ENCODE results near the gene EID3.

- PRO-cap, 2 experiments, result no peak in any of the 2 experiments
- RAMPAGE, long total RNA, 5 experiments, result no peak in any of the 5 experiments
Measured at GRCh38 chr12:104280586-104280992, 22.9 kb upstream of the EID3 start.

- PRO-cap, 2 experiments, result peak in 2 of 2 experiments; most common plus-strand start chr12:104287342 (in 2); most common minus-strand start chr12:104287304 (in 2)
- RAMPAGE, long total RNA, 5 experiments, result start-site peak on the plus strand in 4 of 5 experiments, at chr12:104286964-104287322 at its widest, 38 to 715 reads per replicate
Measured at GRCh38 chr12:104286459-104287568, 16.7 kb upstream of the EID3 start.

DNA sequence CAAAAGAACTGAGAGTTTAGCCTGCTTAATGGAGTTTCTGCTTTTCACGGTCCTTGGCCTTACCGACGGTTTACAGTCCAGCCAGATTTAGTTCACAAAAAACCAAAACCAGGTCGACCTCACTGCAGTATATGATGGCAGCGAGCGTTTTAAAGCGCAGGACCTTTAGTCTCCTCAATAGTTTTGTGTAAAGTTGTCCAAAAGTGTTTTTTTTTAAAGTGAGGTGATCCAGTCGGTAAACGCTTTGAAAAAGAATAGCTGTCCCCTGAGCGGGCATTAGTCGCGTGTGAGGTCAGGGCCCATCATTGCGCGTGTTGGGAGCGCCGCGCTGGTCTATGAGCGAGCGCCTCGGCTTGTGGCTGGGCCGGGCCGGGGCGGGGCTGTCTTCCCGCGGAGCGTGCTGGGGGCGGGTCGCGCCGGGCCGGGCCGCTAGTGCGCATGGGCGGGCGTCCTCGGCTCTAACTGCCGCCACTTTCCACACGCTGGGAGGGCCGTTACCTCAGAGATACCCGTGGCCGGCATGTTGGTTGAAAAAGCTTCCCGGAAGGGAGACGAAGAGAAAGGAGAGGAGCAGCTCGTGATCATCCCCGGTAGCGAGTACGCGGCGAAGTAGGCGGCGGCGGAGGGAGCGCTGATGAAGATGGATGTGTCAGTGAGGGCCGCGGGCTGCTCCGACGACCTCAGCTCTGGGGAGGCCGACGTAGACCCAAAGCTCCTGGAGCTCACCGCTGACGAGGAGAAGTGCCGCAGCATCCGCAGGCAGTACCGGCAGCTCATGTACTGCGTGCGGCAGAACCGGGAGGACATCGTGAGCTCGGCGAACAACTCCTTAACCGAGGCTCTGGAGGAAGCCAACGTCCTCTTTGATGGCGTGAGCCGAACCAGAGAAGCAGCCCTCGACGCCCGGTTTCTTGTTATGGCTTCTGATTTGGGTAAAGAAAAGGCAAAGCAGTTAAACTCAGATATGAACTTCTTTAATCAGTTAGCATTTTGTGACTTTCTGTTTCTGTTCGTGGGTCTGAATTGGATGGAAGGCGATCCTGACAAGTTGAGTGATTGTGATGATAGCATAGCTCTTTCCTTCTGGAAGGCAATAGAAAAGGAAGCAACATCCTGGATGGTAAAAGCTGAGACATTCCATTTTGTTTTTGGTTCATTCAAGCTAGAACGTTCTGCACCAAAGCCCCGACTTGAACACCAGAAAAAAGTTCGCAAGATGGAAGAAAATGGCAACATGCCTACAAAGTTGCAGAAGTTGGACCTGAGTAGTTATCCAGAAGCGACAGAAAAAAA, at the start of gene EID3:
EID3 (plus strand) TSS at position 439 of the 1,293 bp plus-strand sequence.
- PRO-cap, 2 experiments, result peak in 2 of 2 experiments; most common plus-strand start position 439 of the sequence (in 1); most common minus-strand start position 355 of the sequence (in 2)
- RAMPAGE, long total RNA, 5 experiments, result no peak in any of the 5 experiments

DNA sequence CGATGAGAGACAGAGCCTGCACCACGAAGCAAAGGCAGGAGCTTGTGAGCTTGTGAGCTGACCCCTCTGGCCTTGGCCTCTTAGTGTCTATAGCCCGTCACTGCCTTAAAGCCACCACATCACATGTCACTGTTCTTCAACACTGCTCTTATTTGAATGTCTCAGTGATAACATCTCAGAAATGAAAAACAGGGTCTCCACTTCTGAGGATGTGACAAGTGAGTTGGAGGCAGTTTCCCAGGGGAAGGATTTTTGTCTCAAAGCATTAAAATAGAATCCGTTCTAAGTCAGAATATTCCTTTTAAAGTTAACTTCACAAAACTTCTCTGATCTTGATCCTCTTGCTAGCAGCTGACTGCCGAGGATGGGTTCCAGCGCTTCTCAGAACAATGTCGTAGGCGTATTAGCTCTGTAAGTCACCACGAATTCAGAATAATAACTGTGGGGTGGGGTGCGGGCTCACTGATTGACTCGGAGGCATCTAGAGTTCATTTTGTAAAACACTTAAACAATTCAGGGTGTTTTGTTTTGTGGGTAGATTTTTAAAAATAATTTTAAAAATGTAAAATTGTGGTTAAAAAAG, 37.6 kb downstream of the CHST11 start:
- PRO-cap, 2 experiments, result no peak in any of the 2 experiments
- RAMPAGE, long total RNA, 5 experiments, result no peak in any of the 5 experiments

DNA sequence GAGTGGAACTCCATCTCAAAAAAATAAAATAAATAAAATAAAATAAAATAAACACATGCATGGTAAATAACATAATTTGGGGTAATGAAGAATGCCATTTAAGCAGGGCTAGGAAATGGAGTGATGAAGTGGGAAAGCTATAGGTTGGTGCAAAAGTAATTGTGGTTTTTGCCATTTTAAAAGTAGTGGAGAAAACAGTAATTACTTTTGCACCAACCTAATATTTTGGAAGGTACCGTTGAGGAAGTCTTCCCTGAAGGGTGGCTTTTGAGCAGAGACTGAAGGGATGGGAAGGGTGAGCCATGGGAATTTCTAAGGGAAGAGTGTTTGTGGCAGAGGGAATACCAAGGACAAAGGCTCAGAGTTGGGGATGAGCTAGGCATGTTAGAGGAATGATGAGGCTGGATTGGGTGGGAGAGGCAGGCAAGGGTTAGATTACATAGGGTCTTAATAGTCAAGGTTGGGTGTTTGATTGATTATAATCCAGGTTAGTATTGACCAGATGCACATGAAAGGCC, 103.0 kb downstream of the CHST11 start:
- PRO-cap, 2 experiments, result no peak in any of the 2 experiments
- RAMPAGE, long total RNA, 5 experiments, result no peak in any of the 5 experiments

GRCh38 chr12:104578362-104578942, 121.7 kb downstream of the CHST11 start:
- PRO-cap, 2 experiments, result no peak in any of the 2 experiments
- RAMPAGE, long total RNA, 5 experiments, result no peak in any of the 5 experiments

DNA sequence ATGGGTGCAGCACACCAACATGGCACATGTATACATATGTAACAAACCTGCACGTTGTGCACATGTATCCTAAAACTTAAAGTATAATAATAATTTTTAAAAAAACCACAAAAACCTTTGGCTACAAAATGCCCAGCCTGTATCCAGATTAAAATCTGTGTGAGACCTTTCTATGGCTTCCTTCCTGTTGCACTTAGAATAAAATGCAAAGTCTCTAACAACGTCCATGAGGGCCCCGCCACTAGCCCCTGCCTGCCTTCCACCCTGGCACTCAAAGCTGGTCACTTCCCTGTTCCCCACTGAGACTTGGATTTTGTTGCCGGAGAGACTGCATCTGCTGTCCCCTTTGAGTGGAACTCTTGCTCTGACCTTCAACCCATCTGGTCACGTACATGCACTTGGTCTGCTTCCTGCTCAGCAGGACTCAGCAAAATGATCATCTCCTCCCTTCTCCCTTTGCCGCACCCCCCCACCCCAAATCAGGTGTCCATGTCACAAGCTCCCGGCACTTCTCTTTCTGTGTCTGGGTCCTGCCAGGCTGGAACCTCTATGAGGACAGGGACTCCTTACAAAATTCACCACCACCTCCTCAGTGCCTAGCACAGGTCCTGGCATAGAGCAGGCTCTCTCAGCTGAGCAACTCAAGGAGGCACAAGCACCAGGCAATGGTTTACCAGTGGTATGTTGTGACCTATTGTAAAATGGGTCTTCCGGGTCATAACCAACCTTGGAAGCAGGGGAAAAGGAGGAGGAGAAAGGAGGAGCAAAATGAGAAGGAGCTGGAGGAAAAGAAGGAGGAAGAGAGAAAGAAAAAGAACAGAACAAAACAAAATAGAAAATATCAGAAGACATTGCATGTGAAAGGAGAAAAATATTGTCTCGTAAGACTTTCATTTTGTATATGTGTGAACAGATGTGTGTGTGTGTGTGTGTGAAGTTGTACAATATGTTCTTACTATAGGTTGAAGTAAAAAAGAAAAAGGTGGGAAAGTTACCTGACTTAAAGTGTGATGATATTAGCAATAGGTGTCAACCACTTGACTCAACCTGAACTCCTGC, 181.0 kb downstream of the CHST11 start:
- PRO-cap, 2 experiments, result no peak in any of the 2 experiments
- RAMPAGE, long total RNA, 5 experiments, result no peak in any of the 5 experiments

GRCh38 chr12:104756694-104757486, 201.2 kb downstream of the SLC41A2 start:
- PRO-cap, 2 experiments, result no peak in any of the 2 experiments
- RAMPAGE, long total RNA, 5 experiments, result no peak in any of the 5 experiments

DNA sequence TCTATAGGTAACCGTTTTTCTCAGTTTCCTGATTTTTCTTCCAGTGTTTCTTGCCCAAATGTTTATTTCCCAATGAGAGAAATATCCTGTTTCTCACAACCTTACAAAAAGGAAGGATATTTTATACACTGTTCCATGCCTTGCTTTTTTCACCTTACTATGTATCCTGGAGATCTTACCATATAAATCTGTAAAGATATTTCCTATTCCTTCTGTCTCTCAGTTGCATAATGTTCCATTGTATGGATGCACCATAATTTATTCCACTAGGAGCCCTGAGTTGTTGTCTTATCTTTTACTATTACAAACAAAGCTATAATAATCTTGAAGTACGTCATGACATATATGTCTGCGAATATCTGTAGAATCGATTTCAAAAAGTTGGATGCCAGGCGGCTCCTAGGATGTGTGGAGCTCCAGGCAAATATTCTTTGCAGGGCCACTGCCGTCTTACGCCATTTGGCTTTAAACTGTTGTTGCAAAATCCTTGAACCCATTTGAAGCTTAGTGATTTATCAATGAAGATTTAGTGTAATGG, 163.2 kb downstream of the SLC41A2 start:
- PRO-cap, 2 experiments, result no peak in any of the 2 experiments
- RAMPAGE, long total RNA, 5 experiments, result no peak in any of the 5 experiments

- PRO-cap, 2 experiments, result no peak in any of the 2 experiments
- RAMPAGE, long total RNA, 5 experiments, result no peak in any of the 5 experiments
Measured at GRCh38 chr12:104804351-104804843, 153.7 kb downstream of the SLC41A2 start.

GRCh38 chr12:104941512-104941814, 16.6 kb downstream of the SLC41A2 start:
- PRO-cap, 2 experiments, result no peak in any of the 2 experiments
- RAMPAGE, long total RNA, 5 experiments, result no peak in any of the 5 experiments

- PRO-cap, 2 experiments, result no peak in any of the 2 experiments
- RAMPAGE, long total RNA, 5 experiments, result no peak in any of the 5 experiments
Measured at GRCh38 chr12:104974471-104975176, 11.5 kb upstream of the NOPCHAP1 start.

- PRO-cap, 2 experiments, result no peak in any of the 2 experiments
- RAMPAGE, long total RNA, 5 experiments, result no peak in any of the 5 experiments
Measured at GRCh38 chr12:105025023-105025369, 38.9 kb downstream of the NOPCHAP1 start.

GRCh38 chr12:105109558-105110292, 2.2 kb downstream of the WASHC4 start:
- PRO-cap, 2 experiments, result peak in 1 of 2 experiments; most common plus-strand start chr12:105109697 (in 1)
- RAMPAGE, long total RNA, 5 experiments, result no peak in any of the 5 experiments

DNA sequence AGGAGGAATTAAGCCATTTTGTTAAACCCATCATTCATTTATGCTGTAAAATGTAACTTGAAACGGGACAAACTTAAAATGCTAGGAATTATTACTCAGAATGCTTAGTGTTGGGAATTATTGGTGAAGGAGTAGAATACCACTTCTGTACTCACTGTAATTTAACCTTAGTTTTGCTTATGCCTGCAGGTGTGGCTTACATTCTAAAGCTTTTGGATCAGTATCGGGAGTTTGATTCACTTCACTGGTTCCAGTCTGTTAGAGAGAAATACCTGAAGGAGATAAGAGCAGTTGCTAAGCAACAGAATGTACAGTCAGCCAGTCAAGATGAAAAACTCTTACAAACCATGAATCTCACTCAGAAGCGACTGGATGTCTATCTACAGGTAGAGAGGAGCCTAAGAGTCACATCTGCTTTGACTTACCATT, 56.4 kb downstream of the WASHC4 start:
- PRO-cap, 2 experiments, result no peak in any of the 2 experiments
- RAMPAGE, long total RNA, 5 experiments, result no peak in any of the 5 experiments

DNA sequence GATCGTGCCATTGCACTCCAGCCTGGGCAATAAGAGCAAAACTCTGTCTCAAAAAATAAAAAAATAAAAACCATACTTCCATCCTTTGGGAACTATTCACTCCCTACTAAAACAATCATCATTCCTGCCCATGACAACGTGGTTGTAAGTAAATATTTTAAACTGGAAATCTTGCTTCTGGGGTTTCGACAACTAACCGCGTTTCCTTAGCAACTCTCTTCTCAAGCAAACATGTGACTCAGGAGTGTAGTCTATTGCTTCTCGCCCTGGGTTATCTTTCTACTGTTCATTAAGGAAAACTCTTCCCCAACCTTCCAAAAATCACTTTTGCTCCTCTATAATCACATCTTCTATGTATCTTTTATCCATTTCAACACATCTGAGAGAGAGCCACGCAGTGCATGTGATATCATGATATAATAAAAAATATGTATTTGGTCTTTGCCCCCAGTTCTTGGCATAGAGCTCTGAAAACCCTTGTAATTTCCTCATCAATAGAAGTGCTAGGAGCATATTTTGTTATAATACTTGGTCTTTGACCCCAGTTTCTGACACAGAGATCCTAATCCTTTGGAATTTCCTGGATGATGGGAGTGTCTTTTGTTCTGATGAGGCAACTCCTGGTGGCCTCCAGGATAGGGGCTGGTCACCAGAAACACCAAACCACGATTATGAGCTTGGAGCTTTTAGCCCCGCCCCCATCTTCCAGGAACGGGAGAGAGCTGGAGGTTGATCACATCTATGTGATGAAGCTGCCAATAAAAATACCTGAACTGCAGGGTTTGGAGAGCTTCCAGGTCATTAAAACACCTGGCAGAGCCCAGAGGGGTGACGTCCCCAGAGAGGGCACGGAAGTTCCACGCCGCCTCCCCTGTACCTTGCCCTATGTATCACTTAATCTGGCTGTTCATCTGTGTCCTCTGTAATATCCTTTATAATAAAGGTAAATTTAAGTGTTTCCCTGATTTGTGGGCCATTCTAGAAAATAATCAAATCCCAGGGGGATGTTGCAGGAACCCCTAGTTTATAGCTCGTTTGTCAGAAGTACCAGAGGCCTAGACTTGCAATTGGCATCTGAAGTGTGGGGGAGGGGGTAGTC, 21.5 kb downstream of the APPL2 start:
- PRO-cap, 2 experiments, result no peak in any of the 2 experiments
- RAMPAGE, long total RNA, 5 experiments, result no peak in any of the 5 experiments

GRCh38 chr12:105226102-105226723, 9.8 kb downstream of the APPL2 start:
- PRO-cap, 2 experiments, result peak in 1 of 2 experiments; most common plus-strand start chr12:105226576 (in 1); most common minus-strand start chr12:105226319 (in 1)
- RAMPAGE, long total RNA, 5 experiments, result no peak in any of the 5 experiments

- PRO-cap, 2 experiments, result no peak in any of the 2 experiments
- RAMPAGE, long total RNA, 5 experiments, result no peak in any of the 5 experiments
Measured at GRCh38 chr12:105331745-105332216, 1.3 kb downstream of the C12orf75 start.

DNA sequence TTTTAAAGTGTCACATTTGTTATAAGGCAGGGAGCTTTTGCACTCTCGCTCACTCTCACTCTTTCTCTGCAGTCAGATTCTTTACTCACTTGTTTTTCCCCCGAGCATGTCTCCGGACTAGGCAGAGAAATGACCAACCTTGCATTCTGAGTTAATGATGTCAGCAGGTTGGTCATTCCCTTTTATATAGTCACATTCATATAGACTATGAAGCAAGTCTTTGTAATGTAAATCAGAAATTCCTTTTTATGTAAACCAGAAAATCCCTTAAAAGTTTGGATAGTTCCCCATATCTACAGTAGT, 4.1 kb downstream of the C12orf75 start:
- PRO-cap, 2 experiments, result no peak in any of the 2 experiments
- RAMPAGE, long total RNA, 5 experiments, result no peak in any of the 5 experiments

- PRO-cap, 2 experiments, result no peak in any of the 2 experiments
- RAMPAGE, long total RNA, 5 experiments, result no peak in any of the 5 experiments
Measured at GRCh38 chr12:105485190-105485697, 154.8 kb downstream of the C12orf75 start.

Measured in thyroid gland (tissue), 7 donors.